Left common carotid artery plus branches (tissue), 1 donor: Measurements from ENCODE around the genes TMX2 and OR5B3.

GRCh38 chr11:57682849-57683457 lies 15.0 kb downstream of the ZDHHC5 start:
- PRO-cap = no peak

- PRO-cap = unidirectional peak, plus-strand start at chr11:57712607
Measured at GRCh38 chr11:57712432-57713092, at the start of gene TMX2. TSS of gene TMX2 (plus strand) at chr11:57712593.

DNA sequence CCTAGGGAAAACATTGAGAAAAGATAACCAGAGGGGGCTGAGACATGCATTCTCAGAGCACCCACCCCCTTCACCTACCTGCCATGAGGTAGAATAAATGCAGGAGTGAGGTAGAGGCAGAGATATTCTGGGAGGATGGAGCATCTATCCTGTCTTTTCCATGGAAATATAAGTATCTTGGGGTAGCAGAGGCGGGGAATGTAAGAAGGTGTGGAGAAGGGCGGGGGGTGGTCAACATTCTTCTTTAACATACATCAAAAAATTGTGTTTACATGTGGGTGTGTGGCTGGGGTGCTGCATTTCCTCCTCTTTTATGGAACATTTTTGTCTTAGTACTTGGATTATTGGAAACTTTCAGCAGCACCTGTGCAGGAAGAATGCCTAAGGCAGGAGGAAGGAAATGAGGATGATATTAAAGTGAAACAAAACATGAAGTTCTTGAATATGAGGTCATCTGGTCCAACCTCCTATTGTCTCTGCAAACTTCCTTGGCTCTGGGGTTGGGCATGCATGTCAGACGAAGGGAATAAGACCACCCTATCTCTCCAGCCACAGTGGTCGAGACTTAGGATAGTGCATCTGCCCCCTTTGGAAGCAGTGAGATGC lies 20.8 kb upstream of the OR9Q1 start:
- PRO-cap = no peak

GRCh38 chr11:58406684-58407065 lies at the start of gene OR5B3:
TSS of gene OR5B3 (minus strand) at chr11:58406874.
- PRO-cap = no peak

DNA sequence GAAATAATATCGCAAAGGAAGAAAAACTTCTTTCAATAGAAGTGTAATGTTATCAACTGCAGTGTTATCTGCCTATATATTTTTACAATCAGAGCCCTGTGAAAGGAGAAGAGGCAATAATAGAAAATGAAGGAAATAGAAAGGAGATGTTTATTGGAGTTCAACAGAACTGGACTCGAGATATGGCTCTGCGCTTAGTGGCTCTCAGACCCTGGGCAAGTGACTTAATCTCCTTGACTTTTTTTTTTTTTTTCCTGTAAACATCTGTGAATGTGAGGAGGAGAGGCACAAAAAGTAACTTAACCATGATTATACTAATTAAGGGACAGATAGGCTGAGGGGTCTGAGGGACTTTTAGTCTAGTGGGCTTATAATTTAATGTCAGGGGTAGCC lies 18.9 kb downstream of the CNTF start:
- PRO-cap = no peak

DNA sequence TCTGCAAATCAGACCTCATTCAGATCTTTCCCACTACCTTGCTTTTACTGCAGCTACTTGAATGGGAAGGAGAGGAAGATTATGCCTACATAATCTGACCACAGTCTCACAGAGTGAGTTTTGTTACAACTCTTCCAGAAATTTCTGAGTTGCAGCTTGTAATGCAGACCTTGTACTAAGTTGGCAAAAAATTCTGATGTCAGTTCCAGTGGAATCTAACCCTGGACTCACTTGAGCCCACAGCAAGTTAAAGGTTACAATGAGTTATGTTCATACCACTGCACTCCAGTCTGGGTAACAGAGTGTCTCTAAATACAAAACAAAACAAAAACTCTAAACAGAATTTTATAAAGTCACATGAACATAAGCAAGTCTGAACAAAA lies 1.3 kb downstream of the GLYAT start:
- PRO-cap = no peak

- PRO-cap = no peak
Measured at GRCh38 chr11:58968160-58968991, 29.1 kb downstream of the GLYATL1 start.

- PRO-cap = no peak
Measured at GRCh38 chr11:59148432-59149130, 5.9 kb downstream of the FAM111A start.

DNA sequence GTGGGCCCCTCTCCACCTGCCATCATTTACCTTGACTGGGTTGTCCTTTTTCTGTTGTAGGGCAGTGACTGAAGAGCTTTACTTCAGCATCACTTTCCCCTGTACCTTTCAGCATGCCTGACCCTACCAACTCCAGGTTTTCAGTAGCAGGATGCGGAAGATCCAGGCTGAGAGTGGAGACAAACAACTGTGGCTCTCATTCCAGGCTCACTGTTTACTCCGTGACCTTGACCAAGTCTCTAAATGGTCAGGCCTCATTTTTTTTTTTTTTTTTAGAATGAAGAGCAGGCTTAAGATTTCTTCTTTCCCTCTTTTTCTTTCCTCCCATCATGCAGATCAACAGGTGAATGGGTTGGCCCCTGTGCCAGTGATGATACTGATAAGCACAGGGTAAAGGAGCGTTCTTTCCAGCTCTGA lies 3.7 kb downstream of the DTX4 start:
- PRO-cap = no peak

DNA sequence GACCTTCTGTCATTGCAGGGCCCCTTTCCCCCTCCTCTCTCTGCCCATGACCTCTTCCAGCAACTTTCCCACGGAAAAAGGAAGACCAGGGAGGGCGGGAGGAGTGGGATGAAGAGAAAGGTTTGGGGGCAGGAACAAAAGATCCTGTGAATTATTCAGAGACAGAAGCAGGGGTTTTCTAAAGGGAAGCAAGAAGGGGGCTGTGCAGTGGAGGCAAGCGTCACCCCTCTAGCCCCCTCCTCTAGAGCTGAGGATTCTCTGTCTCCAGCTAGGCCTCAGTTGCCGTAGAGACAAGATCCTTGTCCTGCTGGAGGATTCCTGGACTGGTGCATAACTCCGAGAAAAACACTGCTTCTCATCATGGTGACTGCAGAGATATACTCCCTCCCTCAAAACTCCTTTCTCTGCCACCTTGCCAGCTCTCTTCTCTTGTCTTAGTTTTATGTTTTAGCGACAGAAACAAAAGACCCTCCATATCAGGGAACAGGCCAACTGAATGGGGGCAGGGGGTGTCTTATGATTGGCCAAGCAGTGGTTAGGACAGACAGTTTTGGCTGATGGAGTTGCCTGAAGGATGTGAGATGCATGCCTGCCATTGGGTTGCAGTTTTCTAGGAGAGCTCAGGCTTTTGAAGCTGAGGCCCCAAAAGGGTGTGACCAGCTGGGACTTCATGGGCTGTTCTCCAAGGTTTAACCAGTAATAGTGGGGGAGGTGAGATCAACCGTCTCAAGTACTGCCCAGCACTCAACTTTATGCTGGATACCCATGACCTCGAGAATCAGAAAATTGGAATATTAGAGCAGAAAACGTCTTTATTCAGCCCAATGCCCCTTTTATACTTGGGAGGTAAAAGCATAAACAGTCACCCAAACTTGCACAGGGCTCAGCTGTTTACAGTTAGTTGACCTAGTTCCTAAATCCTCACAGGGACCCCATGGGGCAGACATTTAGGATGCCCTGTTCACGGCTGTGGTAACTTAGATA lies 13.3 kb downstream of the DTX4 start:
- PRO-cap = no peak

DNA sequence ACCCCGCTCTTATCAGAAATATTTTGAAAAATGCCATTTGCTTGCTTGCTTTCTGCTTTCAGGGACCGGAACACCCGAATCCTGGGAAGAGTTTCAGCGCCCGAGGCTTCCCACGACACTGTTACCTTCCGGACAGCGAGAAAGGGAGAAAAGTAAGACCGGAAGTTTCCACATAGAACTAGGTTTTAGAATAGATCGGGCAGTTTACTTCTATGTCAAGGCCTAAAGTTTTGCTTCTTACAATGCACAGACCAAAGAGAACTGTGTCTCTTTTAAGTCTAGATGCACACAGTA lies 13.2 kb downstream of the MPEG1 start:
- PRO-cap = no peak

DNA sequence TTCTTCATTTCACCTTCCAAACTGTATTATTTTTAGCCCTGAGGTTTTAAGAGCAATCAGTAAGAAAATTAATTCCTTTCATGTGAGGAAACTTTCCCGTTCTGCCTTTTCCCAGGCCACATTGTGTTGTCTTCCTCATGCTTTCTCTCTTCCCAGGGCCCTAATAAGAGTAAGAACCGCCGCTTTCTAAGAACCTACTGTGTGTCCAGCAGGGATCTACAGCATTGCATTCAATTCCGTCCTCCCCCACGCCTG lies 46.6 kb downstream of the OR4D9 start:
- PRO-cap = no peak

- PRO-cap = no peak
Measured at GRCh38 chr11:59666695-59667262, 2.1 kb downstream of the PATL1 start.

GRCh38 chr11:59775042-59775558 lies 19.9 kb downstream of the STX3 start:
- PRO-cap = no peak

- PRO-cap = no peak
Measured at GRCh38 chr11:59786970-59787533, 23.5 kb downstream of the MRPL16 start.

DNA sequence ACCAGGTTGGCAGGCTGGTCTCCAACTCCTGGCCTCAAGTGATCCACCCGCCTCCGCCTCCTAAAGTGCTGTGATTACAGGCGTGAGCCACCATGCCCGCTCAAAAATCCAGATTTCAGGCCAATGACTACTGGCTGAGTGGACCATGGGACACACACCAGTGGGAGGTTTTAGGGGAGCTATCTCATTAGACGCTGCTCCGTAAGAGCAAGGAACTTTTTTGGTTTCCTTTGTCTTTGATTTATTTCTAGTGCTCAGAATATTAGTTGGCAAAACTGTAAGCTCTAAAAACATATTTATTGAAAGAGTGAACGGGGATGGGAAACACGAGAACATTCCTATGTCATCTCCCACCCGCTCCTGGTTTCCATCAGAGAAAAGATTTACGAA lies 1.1 kb downstream of the MRPL16 start:
- PRO-cap = no peak

- PRO-cap = no peak
Measured at GRCh38 chr11:60159647-60160198, 23.2 kb downstream of the MS4A6A start.

- PRO-cap = no peak
Measured at GRCh38 chr11:60222418-60222836, 20.5 kb downstream of the MS4A4E start.

- PRO-cap = no peak
Measured at GRCh38 chr11:60251292-60251804, 8.4 kb upstream of the MS4A4E start.

GRCh38 chr11:60366951-60367477 lies 11.3 kb upstream of the MS4A7 start:
- PRO-cap = no peak